ENCODE results near the gene GAPDH.

DNA sequence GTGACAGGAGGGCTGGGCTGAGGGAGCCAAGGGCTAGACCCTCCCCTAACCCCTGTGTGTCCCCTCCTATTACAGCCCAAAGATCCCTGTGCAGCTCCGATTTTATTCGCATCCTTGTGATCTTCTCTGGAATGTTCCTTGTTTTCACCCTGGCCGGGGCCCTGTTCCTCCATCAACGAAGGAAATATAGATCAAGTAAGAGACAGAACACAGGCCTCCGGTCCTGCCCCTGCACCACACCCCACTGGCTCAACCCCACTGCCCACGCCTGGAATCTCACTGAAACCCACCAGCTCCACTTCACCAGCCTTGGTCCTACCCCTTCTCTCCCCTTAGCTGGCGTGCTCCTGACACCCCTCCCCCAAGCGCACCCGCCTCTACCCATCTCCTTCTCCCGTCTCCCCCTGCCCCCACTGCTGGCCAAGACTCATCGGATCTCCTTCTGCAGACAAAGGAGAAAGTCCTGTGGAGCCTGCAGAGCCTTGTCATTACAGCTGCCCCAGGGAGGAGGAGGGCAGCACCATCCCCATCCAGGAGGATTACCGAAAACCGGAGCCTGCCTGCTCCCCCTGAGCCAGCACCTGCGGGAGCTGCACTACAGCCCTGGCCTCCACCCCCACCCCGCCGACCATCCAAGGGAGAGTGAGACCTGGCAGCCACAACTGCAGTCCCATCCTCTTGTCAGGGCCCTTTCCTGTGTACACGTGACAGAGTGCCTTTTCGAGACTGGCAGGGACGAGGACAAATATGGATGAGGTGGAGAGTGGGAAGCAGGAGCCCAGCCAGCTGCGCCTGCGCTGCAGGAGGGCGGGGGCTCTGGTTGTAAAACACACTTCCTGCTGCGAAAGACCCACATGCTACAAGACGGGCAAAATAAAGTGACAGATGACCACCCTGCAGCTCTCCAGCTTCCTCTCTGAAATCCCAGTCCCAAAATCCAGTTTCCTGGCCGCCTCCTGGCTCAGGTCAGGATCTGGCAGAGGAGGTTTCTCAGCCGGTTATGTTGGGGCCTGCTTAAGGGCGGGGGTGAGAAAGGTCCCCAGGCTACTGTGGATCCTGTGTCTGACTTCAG lies 686 bp upstream of the TAPBPL start:
- RRBS: no CpG with 5 or more reads among the region's 27 CpGs

DNA sequence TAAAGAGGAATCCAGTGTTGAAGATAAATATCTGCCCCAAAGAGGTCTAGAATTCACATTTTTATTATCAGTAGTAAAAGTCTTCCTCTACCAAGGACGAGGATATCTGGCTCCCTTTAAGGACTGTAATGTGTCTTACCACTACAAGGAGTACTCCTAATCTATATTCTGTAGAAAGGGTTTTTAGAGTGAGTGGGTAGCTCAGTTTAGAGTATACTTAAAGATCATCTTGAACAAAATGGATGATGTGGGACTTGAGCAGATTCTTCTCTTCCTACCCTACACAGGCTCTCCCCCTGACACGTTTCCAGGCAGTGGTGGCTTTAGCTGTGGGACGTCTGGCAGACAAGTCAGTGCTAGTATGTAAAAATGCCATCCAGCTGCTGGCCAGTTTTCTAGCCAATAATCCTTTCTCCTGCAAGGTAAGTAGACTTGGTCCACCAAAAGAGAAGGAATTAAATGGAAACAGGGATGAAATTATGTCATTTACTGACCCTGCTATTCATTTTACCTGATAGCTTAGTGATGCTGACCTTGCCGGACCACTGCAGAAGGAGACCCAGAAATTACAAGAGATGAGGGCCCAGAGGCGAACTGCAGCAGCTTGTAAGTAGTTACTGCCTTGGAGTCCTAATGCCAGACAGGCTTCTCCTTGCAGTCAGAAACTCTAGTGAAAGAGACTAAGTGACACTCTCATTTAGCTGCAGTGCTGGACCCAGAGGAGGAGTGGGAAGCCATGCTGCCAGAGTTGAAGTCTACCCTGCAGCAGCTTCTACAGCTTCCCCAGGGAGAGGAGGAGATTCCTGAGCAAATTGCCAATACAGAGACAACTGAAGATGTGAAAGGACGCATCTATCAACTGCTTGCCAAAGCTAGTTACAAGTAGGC lies 17.0 kb upstream of the GAPDH start:
- RRBS: no CpG with 5 or more reads among the region's 6 CpGs

DNA sequence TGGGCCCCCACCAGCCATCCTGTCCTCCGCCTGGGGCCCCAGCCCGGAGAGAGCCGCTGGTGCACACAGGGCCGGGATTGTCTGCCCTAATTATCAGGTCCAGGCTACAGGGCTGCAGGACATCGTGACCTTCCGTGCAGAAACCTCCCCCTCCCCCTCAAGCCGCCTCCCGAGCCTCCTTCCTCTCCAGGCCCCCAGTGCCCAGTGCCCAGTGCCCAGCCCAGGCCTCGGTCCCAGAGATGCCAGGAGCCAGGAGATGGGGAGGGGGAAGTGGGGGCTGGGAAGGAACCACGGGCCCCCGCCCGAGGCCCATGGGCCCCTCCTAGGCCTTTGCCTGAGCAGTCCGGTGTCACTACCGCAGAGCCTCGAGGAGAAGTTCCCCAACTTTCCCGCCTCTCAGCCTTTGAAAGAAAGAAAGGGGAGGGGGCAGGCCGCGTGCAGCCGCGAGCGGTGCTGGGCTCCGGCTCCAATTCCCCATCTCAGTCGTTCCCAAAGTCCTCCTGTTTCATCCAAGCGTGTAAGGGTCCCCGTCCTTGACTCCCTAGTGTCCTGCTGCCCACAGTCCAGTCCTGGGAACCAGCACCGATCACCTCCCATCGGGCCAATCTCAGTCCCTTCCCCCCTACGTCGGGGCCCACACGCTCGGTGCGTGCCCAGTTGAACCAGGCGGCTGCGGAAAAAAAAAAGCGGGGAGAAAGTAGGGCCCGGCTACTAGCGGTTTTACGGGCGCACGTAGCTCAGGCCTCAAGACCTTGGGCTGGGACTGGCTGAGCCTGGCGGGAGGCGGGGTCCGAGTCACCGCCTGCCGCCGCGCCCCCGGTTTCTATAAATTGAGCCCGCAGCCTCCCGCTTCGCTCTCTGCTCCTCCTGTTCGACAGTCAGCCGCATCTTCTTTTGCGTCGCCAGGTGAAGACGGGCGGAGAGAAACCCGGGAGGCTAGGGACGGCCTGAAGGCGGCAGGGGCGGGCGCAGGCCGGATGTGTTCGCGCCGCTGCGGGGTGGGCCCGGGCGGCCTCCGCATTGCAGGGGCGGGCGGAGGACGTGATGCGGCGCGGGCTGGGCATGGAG lies at the start of gene GAPDH:
GAPDH (plus strand) TSS at position 854 of the 1,068 bp plus-strand sequence.
- RRBS: 2% methylated on average over 38 of the region's 76 CpGs

DNA sequence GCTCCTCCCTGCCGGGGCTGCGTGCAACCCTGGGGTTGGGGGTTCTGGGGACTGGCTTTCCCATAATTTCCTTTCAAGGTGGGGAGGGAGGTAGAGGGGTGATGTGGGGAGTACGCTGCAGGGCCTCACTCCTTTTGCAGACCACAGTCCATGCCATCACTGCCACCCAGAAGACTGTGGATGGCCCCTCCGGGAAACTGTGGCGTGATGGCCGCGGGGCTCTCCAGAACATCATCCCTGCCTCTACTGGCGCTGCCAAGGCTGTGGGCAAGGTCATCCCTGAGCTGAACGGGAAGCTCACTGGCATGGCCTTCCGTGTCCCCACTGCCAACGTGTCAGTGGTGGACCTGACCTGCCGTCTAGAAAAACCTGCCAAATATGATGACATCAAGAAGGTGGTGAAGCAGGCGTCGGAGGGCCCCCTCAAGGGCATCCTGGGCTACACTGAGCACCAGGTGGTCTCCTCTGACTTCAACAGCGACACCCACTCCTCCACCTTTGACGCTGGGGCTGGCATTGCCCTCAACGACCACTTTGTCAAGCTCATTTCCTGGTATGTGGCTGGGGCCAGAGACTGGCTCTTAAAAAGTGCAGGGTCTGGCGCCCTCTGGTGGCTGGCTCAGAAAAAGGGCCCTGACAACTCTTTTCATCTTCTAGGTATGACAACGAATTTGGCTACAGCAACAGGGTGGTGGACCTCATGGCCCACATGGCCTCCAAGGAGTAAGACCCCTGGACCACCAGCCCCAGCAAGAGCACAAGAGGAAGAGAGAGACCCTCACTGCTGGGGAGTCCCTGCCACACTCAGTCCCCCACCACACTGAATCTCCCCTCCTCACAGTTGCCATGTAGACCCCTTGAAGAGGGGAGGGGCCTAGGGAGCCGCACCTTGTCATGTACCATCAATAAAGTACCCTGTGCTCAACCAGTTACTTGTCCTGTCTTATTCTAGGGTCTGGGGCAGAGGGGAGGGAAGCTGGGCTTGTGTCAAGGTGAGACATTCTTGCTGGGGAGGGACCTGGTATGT lies 3.4 kb downstream of the GAPDH start:
- RRBS: no CpG with 5 or more reads among the region's 20 CpGs

GRCh38 chr12:6550284-6551431 lies 5.2 kb downstream of the IFFO1 start:
- RRBS: 83% methylated on average over 4 of the region's 38 CpGs

DNA sequence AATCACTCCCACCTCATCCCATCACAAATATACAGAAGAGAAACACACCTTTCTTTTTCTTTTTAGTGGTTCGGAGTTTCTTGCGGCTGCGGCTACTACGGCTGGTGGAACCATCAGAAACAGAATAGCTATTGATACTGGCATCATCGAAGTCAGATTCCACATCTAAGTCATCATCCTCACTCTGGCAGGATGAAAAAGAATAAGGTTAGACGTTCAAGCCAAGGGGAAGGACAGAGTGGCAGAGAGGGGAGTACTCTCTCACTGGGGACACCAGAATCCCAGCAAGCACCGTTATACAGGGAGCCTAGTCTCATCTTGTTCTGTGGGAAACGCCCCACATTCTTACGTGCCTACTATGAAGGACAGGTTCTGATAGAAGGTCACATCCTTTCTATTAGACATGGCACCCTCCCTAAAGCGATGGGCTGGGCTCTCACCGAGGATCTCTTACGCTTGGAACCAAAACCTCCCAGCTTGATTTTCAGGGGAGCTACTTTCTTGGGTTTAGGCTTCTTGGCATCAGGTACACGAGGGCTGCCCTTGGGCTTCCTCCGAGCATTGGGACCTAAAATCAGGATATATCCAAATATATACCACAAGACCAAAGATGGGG lies 6.6 kb downstream of the CHD4 start:
- RRBS: no CpG with 5 or more reads among the region's 14 CpGs

- RRBS: no CpG with 5 or more reads among the region's 7 CpGs
These were observed 11.9 kb downstream of the COPS7A start for GRCh38 chr12:6735591-6736206.

GRCh38 chr12:6753326-6754549 lies 797 bp upstream of the MLF2 start:
- RRBS: 0% methylated on average over 2 of the region's 30 CpGs

- RRBS: 0% methylated on average over 4 of the region's 33 CpGs
These were observed 6.6 kb downstream of the LAG3 start for GRCh38 chr12:6778645-6779500.

DNA sequence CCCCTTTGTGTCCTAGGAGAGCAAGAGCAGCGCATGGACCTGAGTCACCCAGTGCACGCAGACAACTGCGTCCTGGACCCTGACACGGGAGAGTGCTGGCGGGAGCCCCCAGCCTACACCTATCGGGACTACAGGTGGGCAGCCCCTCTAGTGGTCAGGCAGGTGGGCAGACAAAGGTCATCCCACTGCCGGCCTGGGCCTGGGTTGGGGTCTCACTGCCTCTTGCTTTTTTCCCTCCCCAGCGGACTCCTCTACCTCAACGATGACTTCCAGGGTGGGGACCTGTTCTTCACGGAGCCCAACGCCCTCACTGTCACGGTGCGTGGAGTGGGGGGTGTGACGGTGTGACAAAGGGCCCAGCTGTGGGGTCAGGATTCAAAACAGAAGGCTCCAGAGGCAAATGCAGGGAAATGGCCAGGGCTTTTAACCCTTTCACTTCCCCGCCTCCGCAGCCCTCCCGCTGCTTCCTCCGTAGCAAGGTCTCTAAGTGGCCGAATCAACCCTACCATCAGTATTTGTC lies 2.9 kb upstream of the GNB3 start:
- RRBS: no CpG with 5 or more reads among the region's 19 CpGs

DNA sequence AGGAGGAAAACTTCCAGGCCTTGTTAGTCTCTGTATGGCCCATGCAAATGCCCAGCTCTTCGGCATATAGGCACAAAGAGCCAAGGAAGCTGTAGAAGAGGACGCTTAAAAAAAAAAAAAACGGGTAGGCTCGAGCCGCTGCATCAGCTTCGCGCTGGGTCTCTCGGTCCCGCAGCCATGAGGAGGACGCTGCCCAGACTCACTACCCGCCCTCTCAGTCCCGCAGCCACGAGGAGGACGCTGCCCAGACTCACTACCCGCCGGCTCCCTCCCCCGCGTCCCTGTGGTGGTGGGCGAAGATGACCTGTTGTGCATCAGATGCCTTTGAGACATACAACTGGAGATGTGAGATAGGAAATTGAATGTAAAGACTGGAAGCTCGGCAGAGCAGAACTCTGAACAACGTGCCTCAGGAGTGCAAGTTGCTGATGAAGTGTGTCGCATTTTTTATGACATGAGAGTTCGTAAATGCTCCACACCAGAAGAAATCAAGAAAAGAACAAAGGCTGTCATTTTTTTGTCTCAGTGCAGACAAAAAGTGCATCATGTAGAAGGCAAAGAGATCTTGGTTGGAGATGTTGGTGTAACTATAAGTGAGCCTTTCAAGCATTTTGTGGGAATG lies 11.5 kb upstream of the SPSB2 start:
- RRBS: no CpG with 5 or more reads among the region's 23 CpGs

GRCh38 chr12:6929878-6930452 lies 2.2 kb downstream of the ATN1 start:
- RRBS: no CpG with 5 or more reads among the region's 3 CpGs

DNA sequence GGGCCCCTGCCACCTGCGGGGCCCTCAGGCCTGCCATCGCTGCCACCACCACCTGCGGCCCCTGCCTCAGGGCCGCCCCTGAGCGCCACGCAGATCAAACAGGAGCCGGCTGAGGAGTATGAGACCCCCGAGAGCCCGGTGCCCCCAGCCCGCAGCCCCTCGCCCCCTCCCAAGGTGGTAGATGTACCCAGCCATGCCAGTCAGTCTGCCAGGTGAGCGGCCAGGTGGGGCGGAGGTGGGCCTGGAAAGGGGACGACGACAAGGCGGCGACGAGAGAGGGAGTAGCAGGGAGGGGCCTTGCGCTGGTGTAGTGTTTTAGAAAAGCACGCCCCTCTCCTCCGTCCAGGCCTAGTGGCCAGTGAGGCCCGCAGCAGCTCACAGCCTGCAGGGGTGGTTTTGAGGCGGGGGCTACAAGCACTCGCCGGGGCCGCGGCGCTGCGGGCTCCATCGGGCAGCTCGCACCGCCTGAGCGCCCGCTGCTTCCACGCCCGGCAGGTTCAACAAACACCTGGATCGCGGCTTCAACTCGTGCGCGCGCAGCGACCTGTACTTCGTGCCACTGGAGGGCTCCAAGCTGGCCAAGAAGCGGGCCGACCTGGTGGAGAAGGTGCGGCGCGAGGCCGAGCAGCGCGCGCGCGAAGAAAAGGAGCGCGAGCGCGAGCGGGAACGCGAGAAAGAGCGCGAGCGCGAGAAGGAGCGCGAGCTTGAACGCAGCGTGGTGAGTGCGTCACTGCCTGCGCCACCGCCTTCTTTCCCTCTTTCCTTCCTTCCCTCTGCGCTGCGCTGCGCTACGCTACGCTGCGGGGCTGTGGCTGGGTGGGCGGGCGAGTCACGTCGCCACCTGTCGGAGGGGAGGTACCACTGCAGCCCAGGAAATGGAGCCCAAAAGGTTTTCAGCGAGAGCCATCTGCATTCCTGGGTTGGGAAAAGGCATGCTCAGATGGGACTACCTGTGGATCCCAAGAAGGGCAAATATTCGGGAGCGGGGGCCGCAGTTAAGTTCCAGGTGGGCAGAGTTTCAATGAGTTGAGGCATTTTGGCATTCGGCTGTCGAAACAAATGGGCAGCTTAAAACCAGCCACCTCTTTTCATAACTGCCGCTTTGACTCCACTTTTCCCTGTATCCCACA lies 6.1 kb upstream of the C12orf57 start:
- RRBS: 4% methylated on average over 12 of the region's 91 CpGs

DNA sequence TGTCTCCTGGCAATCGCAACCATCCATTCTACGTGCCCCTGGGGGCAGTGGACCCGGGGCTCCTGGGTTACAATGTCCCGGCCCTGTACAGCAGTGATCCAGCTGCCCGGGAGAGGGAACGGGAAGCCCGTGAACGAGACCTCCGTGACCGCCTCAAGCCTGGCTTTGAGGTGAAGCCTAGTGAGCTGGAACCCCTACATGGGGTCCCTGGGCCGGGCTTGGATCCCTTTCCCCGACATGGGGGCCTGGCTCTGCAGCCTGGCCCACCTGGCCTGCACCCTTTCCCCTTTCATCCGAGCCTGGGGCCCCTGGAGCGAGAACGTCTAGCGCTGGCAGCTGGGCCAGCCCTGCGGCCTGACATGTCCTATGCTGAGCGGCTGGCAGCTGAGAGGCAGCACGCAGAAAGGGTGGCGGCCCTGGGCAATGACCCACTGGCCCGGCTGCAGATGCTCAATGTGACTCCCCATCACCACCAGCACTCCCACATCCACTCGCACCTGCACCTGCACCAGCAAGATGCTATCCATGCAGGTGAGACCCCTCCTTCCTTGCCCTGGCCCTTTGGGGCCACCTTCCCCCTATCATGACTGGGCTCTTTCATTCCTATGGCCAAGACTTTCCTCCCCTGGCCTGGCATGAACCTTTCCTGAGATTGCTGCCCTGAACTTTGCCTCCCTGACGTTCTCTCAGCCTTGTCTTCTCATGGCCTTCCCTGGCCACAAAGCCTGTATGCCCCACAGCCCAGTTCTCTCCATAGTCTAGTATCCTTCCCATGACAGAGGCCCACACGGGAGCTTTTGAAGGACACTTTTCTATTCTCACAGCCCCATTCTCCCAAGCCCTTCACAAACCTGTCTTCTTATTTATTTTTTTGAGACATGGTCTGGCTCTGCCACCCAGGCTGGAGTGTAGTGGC lies 4.9 kb upstream of the C12orf57 start:
- RRBS: 25% methylated on average over 3 of the region's 24 CpGs

DNA sequence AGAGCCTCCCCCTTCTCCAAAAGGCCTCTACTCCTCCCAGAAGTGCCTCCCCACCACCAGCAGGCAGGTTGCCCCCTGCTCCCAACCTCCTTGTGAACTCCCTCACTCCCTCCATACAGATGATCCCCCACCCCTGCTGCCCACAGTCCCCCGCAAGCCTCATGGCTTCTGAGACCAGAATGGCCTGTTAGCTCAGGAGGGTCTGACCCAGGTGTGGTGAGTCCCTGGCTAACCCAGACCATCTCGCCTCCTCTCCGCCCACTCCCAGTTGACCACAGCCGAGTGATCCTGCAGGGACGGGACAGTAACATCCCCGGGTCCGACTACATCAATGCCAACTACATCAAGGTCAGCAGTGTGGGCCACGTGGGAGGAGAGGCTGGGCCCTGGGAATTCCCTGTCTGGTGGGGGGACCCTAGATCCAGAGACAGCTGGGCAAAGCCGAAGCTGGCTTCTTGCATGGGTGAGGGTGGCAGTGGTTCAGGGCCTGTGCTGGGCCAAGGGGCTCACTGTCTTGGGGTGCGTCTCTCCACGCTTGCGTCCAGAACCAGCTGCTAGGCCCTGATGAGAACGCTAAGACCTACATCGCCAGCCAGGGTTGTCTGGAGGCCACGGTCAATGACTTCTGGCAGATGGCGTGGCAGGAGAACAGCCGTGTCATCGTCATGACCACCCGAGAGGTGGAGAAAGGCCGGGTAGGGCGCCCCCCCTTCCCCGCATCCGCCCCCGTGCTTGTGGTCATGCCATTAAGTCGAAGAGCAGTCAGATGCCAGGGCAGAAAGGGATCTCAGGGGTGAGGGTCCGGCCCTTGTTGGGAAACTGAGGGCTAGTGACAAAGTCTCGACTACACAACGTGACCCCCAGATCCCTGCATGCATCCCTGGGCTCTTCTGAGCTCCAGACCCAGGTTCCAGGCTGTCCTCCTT lies 5.0 kb downstream of the PTPN6 start:
- RRBS: no CpG with 5 or more reads among the region's 28 CpGs

DNA sequence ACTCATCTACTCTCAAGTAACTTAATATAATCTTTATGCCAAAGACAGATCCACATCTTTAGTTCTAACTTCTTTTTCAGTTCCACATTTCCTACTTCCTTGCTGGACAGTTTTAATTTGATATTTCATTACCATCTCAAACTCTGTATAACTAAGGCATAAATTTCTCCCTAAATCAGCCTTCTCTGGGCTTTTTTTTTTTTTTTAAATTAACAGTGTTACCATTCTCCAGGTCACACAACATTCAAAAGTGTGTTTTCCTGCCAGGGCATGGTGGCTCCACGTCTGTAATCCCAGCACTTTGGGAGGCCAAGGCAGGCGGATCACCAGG lies 23.4 kb downstream of the LPCAT3 start:
- RRBS: no CpG with 5 or more reads among the region's 2 CpGs

DNA sequence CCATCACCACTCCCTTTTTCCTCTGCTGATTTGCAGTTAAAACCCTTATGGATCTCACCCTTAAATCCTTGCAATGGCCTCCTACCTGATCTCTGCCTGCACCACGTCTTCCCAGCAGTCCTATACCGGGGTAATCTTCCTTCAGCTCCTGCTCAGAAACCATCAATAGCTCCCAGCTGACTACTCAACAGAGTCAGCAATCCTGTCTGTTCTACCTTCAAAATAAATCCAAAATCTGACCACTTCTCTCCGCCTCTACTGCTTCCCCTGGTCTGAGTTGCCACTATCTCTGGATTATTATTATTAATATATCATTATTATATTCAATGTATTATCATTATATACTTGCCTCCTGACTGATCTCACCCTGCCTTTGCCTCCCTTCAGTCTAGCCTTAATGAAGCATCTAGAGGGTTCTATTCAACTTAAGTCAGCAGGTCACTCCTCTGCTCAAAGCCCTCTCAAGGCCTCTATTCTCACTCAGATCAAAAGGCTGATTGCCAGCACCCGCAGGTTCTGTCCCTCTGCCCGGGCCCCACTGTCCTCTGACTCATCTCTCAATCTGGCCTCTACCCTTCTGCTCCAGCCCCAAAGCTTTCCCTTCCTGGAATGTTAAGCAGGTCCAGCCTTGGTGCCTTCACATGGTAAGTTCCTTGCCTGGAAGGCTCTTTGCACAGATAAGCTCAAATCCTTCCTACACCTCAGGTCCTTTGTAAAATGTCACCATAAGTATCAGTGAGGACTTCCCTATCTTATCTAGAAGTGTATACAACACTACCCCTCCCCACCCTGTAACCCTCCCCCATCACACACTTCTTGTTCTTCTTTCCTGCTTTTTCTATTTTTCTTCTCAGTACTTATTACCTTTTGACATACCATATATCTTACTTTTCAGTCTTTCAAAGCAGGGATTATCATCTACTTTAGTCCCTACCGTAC lies 22.4 kb downstream of the LPCAT3 start:
- RRBS: no CpG with 5 or more reads among the region's 6 CpGs

DNA sequence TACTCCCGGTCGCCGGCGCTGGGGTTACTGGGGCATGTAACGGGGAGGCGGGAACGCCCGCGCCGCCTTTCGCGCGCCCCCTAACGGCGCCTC lies 468 bp upstream of the LPCAT3 start:
- RRBS: 5% methylated on average over 11 of the region's 15 CpGs

DNA sequence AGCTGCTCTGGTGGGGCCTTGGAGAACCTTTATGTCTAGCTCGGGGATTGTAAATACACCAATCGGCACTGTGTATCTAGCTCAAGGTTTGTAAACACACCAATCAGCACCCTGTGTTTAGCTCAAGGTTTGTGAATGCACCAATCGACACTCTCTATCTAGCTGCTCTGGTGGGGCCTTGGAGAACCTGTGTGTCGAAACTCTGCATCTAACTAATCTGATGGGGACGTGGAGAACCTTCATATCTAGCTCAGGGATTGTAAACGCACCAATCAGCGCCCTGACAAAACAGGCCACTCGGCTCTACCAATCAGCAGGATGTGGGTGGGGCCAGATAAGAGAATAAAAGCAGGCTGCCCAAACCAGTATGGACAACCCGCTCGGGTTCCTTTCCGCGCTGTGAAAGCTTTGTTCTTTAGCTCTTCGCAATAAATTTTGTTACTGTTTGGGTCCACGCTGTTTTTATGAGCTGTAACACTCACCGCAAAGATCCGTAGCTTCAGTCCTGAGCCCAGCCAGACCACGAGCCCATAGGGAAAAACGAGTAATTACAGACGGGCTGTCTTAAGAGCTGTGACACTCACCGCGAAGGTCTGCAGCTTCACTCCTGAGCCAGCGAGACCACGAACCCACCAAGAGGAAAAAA lies 19.8 kb upstream of the LPCAT3 start:
- RRBS: no CpG with 5 or more reads among the region's 23 CpGs

DNA sequence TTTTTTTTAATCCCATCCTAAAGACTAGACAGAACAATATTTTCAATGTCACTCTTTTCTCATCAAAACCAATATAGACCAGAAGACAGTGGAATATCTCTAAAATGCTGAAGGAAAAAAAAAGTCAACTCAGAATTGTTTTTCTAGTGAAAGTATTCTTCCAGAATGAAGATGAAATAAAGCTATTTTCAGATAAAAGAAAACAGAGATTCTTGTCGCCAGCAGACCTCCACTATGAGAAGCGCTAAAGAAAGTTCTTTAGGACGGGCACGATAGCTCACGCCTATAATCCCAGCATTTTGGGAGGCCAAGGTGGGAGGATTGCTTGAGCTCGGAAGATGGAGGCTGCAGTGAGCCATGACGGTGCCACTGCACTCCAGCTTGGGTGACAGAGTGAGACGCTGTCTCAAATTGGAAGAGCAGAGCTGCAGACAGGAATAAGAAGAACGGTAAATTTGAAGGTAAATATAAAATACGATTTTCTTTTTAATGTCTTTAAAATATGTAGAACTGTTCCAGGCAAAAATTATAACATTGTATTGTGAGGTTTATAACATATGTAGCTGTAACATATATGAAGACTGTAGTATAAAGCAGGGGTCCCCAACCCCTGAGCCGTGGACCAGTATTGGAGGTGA lies 2.3 kb upstream of the C1RL start:
- RRBS: no CpG with 5 or more reads among the region's 11 CpGs